ENCODE measurements around a stretch of chr1.

- PRO-cap, result no peak
These were observed 7.3 kb downstream of the FNDC5 start for GRCh38 chr1:32863164-32864108.

GRCh38 chr1:32912648-32913151 lies 11.5 kb upstream of the TMEM54 start:
- PRO-cap, result no peak

GRCh38 chr1:32988885-32989729 lies 24.5 kb upstream of the RNF19B start:
- PRO-cap, result no peak

DNA sequence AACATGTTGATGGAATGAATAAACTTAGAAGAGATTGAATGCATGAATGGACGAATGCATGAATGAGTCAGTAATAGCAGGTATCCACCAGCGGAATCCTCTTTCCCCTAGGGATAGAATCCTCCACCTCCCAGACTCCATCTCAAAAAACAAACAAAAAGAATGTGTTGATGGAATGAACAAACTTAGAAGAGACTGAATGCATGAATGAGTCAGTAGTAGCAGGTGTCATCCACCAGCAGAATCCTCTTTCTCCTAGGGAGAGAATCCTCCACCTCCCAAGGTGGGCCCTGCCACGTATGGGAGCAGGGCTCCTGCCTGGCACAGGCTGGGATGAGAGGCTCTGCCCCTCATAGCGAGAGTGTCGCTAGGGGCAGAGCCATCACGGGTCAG lies 26.8 kb upstream of the RNF19B start:
- PRO-cap, result no peak

DNA sequence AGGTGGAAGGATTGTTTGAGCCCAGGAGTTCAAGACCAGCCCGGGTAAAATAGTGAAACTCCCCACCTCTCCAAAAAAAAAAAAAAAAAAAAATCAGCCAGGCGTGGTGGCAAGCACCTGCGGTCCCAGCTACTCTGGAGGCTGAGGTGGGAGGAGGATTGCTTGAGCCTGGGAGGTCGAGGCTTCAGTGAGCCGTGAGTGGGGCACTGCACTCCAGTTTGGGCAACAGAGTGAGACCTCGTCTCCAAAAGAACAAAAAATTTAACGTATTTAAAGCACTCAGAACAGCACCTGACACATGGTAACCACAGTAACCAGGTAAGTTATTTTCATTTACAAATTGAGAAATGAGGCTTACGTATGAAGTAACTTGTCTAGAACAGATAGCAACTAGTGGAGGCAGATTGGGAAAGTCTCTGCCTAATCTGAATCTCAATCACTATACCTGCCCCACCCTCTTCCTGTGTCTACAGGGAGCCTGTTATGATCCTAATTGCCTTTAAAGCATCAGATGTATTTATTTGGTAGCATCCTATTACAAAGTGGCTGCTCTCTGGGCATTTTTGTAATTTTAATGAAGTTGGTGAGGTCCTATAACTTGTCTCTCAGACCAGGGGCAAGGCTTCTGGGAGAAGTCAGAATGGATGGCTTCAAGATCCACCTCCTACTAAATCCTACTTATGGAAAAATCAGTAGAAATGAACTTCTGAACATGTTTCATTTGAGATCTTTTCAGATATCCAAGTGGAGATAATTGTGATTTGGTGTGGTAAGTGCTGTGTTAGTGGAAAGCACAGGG lies 47.4 kb downstream of the AZIN2 start:
- PRO-cap, result no peak

DNA sequence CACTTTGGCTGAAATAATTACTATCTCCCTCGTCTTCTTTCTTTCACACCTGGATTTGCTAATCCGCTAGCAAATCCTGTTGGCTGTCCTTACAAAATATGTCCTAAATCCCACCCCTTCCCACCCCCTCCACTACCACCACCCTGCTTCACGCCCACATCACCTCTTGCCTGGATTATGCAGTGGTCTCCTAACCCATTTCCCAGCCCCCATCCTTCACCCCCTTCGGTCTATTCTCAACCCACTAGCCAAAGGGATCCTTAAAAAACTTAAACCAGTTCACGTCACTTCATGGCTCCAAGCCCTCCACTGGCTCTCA lies 25.1 kb downstream of the TRIM62 start:
- PRO-cap, result no peak

- PRO-cap, result no peak
These were observed 20.6 kb downstream of the TRIM62 start for GRCh38 chr1:33160954-33161902.

GRCh38 chr1:33239557-33239809 lies 16.8 kb upstream of the ZNF362 start:
- PRO-cap, result no peak

GRCh38 chr1:33257865-33258395 lies 1.6 kb downstream of the ZNF362 start:
- PRO-cap, result no peak

DNA sequence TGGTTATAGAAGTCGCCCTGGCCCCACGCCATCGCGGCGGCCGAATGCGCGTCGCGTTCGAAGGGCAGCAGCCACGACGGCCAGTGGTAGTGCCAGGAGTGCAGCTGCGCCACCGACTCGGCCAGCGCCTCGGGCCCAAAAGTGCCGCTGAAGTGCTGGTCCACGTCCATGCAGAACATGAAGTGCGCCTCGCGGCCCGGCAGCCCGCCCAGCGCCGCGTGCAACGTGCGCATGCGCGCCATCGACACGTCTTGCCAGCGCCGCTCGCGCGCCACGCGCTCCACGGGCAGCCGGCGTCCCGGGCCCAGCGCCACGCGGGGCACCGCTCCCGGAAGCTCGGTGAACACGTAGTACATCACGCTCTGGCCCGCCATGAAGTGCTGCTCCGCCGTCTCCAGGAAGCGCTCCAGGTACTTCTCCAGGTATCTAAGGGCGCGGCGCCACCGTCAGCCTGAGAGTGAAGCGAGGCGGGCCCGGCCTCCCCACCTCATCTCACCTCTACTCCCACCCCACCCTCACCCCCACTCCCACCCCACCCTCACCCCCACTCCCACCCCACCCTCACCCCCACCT lies 13.8 kb downstream of the A3GALT2 start:
- PRO-cap, result no peak

DNA sequence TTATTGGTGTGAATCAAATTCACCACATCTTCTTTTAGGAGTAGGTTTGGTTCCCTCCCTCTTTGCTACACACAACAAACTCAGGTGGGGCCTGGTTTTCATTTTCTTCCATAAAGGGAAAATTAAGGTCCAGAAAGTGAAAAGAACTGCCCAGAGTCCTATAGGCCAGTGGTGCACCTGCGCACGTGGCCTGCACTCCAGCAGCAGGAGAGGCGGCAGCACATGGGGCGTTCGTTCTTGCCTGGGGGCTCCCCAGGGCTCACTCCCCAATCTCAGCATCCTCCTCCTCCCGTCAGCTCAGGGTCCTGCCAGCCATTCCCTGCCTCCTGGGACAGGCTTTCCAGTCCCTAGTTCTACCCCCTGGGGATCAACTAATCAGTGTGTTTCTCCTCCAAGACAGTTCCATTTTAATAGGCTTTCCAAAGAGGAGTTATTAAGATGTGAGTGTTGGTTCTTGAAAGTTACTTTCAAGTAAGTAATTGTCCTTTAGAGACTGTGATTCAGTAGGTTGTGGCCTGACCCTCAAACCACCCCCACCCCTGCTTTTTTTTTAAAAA lies 1.2 kb upstream of the A3GALT2 start:
- PRO-cap, result no peak

DNA sequence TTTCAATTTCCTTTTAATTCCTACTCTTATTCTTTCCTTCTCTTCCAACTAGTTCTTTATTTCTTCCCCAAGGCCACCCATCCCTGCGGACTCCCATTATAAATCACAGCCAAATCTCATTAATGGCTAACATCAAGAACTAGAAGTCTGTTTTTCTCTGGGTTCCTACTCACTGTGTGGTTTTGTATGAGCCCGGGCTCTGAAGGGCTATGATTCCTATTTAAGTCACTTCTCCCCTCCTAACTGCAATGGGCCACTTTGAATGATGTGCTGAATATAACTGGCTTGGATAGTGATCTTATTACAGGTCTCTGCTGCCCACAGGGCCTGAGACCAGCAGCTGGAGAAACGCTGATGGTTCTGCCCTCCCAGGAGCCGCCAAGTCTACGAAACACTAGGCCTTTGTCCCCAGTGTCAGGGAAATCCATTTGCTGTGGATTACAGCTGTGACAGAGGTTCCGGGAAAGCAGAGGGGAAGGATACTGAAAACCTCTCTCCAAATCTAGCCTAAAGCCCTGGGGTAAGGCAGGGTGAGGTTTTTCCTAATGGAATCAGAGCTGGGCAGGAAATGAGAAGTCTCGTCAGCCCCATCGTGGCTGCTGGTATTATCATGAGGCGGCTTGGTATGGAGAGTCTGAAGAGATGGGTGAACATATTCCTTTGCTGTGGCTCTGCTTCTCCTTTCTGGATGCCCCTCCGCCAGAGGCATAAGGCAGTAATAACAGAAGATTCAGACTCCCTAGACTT lies 48.3 kb downstream of the PHC2 start:
- PRO-cap, result no peak

GRCh38 chr1:33605986-33606847 lies 133.8 kb downstream of the ZSCAN20 start:
- PRO-cap, result no peak

DNA sequence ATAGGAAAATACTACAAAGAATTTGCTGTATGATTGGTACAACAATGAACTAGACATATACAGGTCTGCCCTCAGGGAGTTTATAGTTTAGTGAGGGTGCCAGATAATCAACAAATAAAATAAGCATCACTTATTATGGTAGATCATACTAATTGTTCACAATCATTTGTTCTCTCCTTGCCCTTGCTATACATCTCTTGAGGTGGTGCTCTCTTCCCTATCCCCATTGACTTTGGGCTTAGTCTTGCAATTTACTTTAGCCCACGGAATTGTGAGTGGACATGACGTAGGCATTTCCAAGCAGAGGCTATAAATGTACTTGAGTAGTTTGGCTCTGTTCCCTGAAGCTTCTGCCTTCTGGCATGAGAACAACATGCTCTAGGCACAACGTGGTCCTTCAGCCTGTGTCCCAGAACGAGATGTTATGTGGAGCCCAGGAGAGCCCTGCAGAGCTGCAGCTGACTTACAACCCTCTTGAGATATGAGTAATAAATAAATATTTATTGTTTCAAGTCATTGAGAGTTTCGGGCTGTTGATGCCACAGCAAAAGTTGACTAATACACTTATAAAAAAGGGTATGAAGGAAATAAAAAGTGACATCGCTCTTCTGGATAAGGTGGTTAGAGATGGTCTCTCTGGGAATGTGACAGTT lies 105.3 kb upstream of the HMGB4 start:
- PRO-cap, result no peak

DNA sequence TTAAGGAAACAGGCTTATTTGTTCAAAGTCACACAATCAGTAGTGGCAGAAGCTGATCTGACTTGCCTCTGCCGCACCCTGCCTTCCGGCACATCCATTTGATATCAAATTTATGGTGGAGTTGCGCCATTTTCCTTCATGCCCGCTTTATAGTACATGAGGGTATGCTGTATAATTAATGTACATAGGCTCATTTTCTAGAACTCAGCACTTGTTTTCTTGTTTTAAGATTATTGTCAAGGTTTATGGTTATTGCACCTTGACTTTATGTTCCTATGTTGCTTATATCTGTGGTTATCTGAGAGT lies 72.4 kb upstream of the GJB5 start:
- PRO-cap, result no peak

DNA sequence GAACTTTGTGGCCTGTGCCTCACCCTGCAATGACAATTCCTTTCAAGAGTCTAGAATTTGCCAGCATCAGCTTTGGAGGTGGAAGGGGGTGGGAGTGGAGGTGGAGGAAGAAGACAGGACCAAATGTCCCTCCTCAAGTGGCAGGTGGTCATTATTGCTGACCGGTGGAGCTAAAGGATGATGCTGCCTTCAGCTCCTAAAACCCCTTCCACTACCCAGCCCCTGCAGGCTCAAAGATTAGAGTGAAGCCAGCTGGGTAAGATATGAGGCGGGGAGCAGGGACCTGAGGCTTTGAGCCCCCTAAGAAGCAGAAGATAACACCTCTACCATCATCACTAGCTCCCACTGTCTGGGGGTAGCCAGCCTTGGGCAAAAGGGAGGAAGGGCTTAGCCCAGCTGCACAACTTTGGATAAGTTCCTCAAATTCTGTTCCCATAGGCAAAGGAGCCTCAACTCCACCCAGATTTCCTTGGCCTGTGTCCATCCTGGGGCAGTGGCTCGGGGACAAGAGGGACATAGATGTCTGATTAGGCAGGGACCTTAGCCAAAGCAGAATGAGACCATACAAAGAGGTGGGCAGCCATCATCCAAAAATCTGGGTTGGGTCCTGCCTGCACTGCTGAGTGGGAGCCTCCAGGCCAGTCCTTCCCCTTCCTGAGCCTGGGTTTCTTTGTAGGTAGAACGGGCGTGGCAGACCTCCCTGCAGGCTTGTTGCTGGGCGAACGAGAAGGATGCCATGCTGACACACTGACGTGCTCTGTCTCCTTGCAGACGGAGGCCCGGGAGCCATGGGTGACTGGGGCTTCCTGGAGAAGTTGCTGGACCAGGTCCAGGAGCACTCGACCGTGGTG lies 852 bp downstream of the GJA4 start:
- PRO-cap, result no peak

DNA sequence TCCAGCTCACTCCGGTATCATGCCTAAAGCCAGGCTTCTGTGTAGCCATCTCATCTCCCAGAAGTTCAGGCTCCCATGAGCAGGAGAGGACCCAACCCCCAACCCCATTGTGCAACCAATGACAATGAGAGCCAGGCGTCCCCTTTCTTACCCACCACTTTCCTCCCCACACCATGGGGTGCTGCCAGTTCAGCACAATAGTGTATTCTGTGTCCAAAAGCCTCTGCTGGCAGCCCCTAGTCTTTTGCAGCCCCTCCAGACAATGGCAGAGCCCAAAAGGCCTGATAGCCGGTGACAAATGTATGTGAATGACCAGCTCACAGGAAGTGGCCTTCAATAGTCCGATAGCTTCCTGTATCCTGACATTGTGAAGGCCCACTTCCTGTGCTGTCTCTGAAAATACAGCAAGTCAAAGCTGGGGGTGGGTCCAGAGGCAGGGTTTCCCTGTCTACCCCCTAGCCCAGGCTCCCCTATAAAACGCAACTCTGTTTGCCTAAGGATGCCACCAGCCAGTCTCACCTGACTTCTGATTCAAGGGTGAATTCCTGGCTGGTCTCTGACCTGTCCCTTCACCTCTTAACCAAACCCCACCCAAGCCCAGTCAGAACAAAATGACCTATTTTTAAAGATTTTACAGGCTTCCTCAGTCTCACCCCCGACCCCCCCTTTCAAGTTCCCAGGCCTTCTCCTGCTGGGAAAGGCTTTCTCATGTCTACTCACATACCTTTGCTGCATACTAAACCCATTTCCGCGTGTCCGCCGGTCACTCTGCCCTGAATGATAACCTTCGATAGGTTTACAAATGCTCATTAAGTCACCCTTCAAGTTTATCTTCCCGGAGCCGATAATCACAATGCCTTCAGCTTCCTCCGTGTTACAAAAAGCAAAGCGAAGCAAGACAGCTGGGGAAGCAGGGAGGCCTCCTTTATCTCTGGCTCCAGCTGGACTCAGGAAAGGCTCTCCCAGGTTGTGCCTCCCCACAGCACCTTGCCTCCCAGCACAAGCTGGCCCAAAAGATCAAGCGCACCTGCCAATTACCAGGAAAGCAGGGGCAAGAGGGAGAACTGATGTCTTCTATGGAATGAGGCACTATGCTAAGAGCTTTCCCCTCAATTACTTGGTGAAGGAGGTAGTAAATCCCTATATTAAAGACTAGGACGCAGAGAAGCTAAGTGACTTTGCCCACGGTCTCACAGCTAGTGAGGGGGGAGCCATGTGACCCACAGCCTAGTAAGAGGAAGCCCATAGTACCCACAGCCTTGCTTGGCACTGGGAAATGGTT lies 16.2 kb downstream of the SMIM12 start:
- PRO-cap, result no peak

DNA sequence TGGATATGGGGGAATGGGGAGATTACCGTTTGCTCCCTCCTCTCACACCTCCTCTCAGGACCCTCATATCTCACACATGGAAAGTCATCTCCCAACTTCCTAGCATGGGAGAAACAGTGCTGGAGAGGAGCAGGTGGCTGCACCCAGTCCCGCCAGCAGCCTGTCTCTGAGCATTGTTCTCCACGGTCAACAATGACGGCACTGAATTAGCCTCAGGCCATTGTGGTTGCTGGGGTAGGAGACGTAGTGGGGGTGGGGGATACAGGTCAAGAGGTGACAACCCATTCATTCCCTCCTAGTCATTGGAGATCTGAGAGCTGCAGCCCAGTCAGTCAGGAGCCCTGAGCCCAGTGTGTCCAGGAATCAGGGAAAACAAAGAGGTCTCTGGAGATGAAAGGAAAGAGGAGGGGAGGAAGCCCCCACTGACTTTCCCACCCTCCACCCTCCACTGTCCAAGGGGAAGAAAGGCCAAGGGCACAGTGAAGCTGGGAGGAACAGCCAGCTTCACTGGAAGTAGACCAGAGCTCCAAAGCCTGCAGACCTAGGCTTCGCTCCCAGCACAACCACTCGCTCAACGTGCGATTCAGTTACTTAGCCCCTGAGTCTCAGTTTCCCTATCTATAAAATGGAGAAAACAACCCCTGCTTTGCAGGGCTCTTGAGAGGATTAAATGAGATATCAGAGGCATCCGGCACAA lies 15.3 kb downstream of the SMIM12 start:
- PRO-cap, result no peak

- PRO-cap, result no peak
These were observed 41.6 kb downstream of the ZMYM1 start for GRCh38 chr1:35120639-35121294.

- PRO-cap, result no peak
These were observed 19.8 kb downstream of the SFPQ start for GRCh38 chr1:35172912-35173796.

All from WTC11 (cell line).